Measurements from ENCODE around the genes H2BC4, H4C6 and H4C7.

GRCh38 chr6:26123669-26124024 is at the start of gene H2BC4:
Gene H2BC4, minus strand, starts transcription at chr6:26123926.
- RRBS = no CpG with 5 or more reads among the region's 16 CpGs

- RRBS = no CpG with 5 or more reads among the region's 2 CpGs
These were observed 2.2 kb downstream of the H2AC8 start for GRCh38 chr6:26218824-26219365.

DNA sequence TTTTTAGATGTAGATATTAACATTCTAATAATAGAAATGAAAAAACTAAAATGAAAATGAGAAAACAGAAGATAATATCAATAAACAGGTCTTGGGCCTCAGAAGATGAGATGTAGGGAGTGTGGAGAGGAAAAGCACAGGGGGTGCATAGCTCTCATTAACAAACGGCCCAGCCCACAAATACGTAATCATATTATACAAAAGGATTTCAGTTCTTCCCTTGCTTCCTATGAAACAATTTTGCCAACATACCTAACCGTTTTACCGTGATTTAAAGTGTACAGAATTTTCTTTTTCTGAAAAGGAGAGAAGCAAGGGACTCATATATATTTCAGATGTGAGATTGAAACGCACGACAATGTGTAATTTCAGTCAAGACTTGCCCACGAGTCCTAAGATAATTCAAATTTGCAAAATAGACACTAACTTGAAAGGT is 1.7 kb upstream of the H3C6 start:
- RRBS = no CpG with 5 or more reads among the region's 7 CpGs

DNA sequence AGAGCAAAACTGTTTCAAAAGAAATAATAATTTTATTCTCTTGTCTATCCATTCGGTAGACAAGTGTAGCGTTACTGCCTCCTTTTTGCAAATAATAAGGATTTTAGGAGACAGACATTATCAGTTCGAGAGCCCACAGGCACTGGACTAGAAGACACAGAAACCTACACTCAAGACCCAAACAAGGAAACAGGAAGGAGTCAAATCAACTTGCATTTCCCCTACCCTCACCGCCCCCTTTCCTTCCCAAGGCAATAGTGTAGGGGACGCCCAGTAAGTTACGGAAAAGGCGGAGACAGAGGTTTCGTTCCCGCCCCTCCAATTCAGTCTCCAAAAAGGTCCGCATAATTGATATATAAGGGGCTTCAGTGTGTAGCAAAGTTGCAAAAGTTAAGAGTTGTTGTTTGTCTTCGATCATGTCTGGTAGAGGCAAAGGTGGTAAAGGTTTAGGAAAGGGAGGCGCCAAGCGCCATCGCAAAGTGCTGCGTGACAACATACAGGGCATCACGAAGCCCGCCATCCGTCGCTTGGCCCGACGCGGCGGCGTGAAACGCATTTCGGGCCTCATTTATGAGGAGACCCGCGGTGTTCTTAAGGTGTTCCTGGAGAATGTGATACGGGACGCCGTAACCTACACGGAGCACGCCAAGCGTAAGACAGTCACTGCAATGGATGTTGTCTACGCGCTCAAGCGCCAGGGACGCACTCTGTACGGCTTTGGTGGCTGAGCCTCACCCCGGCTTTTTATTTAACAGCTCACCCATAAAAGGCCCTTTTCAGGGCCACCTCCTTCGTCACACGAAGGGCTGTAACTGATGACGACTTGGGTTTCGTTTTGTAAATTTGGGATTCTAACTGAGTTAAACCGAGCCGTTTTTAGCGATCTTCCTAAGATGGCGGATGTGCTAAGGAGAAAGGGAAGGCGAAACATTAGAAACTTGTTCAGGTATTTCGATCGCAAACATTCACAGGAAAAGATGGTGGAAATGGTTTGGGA is at the start of gene H4C6:
Gene H4C6 (plus strand): TSS at position 384 of the 997 bp plus-strand sequence.
- RRBS = no CpG with 5 or more reads among the region's 51 CpGs

- RRBS = 97% methylated on average over 7 of the region's 26 CpGs
These were observed at the start of gene H4C7 for GRCh38 chr6:26246769-26247297. Gene H4C7, minus strand, starts transcription at chr6:26246996.

DNA sequence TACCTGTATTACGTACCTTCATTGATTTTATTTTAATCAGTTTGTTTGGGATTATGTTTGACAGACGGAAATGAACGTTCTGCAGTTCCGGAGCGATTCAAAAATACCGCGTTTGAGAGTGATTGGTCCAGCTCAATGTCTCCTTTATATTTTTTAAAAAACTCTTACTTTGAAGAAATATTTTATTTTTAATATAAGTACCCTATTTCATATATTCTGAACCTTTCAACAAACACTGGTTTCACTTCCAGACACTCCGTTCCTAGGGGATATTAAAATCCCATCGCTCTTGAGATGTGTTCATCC is 349 bp upstream of the H3C7 start:
- RRBS = no CpG with 5 or more reads among the region's 9 CpGs

DNA sequence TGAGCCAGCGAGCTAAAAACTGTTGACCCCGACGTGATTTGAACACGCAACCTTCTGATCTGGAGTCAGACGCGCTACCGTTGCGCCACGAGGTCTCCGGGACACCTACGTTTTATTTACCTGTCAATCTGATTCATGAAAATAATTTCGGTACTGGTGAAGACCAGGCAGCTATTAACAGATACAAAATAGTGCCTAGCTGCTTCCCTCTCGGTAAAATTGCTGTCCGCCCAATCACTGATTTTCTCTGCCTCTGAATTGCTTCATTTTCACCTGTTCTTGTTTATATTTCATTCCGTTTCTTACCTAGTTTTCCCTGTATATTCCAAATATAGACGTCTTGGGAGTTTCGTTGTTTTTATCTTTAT is 33.6 kb upstream of the BTN3A2 start:
- RRBS = no CpG with 5 or more reads among the region's 17 CpGs

- RRBS = no CpG with 5 or more reads among the region's 4 CpGs
These were observed 749 bp downstream of the BTN2A1 start for GRCh38 chr6:26458486-26458922.

GRCh38 chr6:26462984-26463600 is 5.3 kb downstream of the BTN2A1 start:
- RRBS = no CpG with 5 or more reads among the region's 11 CpGs

DNA sequence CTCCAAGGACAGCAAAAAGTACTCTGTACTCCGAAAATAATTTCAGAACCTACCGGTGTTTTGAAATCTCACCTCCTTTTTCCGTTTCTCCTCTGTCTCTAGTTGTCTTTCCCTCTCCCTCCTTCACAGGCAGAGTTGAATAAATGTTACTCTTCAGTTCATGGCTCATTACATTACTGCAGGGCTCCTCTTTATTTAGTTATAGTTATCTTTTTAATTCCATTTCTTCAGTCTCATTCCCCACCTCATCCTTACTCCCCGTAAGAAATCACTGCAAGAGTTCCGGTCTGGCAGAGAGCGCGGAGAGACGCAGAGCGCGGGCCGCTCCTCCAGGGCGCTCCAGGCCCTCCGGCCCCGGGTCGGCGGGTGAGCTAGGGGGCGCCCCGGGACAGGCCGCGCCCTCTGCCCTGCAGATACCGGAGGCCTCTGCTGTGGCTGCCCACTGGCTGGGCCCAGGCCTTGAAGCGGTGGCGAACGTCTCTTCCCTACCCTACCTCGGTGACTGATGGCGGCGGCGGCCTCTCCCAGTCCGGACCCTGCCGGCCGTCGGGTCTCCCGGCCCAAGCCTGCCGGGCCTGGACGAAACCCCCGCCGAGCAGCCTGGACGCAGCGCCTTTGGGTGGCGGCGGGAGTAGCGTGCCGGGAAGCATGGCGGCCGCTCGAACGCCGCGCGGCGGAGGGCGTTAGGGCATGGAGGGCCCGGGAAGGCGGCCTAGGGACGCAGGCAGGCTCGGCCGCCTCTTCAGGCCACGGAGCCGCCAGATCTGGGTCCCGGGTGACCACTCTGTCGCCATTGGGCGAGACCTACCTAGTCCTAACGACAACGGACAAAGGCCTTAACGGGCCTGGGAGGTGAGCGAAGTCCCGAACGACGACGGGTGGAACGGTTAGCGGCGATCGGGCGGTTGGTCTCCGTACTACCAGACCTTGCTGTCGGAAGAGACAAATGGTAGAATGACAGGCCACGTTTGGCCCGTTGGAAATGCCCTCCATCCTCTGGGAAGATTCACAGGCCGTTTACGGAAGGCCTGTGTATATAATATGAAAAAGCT is 16.4 kb upstream of the HMGN4 start:
- RRBS = 8% methylated on average over 14 of the region's 81 CpGs

DNA sequence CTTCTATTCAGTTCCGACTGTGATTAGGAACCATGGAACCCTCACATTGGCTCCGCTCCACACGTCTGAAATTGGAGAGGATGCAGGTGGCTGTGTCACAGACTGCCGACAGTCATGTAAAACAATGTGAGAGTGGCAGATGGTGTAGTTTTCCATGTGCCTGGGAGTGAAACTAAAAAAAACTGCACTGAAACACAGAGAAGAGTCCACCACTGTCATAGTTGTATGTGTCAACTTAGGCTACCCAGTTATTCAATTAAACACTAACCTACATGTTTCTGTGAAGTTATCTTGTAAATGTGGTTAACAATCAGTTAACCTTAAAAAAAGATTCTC is 3.4 kb upstream of the HMGN4 start:
- RRBS = no CpG with 5 or more reads among the region's 4 CpGs

- RRBS = no CpG with 5 or more reads among the region's 8 CpGs
These were observed 1.6 kb upstream of the HMGN4 start for GRCh38 chr6:26536476-26537020.

DNA sequence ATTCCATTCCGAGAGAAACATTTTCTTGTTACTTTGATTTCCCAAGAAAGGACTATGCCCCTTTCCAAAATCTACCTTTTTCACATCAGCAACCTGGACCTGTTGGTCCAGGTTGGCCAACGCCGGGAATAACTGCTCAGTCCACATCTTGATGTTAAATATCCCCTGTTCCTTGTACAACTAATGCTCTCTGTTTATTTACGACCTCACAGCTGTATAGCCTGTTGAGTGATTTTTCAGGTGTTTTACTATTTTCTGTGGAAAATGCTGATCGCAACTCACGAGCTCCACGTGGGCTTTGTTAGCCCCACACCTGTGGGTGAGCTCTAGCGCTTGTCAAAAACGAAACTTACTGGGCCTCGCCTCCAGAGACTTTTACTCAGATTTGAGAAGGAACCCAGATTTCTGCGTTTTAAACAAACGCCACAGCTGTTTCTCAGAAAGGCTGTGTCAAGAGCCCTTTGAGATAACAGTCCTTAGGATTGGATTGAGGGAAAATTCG is 16.5 kb downstream of the HMGN4 start:
- RRBS = no CpG with 5 or more reads among the region's 13 CpGs

GRCh38 chr6:26555181-26555593 is 17.0 kb downstream of the HMGN4 start:
- RRBS = no CpG with 5 or more reads among the region's 19 CpGs

DNA sequence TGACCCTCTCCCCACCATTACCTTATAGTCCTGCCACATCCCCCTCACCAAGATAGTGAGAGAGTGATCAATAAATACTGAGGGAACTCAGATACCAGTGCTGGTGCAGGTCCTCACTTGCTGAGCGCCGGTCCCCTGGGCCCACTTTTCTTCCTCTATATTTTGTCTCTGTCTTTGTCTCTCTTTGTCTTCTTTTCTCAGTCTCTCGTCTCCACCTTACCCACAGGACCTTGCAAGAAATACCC is 17.4 kb downstream of the ZNF322 start:
- RRBS = no CpG with 5 or more reads among the region's 3 CpGs

- RRBS = no CpG with 5 or more reads among the region's 15 CpGs
These were observed 83.5 kb upstream of the ZNF322 start for GRCh38 chr6:26743039-26743375.

DNA sequence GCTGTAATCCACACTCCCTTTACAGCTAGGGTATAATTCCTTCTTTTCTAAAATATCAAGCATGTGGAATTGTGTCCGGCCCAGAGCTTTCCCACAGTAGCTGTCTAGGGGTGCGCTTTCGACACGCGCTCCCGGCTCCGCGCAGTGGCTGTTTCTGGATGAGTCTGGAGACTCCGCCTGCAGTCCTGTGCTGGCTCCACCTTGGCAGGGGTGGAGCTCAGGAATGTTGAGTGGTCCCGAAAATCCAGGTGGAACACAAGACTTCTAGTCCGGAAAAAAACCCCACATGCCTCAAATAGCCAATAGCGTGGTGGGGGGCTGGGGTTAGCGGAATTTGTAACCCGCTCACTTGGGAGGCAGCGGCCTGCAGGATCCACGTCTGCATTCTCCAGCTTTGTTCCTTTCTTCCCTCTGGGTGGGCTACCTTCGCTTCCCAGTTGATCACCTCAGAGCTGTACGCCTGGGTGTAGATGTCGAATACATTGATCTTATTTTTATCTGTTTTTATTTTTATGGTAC is 83.9 kb upstream of the ZNF322 start:
- RRBS = 86% methylated on average over 6 of the region's 19 CpGs

DNA sequence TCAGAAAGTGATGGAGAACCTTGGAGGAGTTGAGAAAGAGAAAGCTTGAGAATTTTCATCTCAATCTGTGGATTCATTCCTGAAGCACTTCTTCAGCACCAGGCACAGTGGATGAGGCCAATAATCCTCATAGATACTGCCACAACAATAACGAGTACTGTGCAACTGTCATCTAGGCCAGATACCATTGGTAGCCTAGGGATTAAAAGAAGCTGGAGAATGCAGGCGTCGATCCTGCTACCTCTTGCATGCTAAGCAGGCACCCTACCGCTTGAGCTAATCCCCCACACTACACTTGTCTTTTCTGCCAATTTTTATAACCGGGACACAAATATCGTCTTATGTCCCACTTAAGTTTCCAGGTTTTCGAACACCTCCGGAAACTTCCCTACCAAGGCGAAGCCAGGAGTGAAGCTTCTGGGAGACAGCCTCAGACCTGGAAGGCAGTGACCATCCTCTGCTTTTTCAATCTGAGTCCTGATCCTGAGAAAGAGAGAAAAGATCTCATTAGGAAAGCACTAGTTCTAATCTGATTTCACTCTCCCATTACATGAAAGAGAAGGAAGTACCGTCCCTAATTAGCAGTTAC is 90.2 kb upstream of the ZNF322 start:
- RRBS = no CpG with 5 or more reads among the region's 10 CpGs

GRCh38 chr6:26956046-26956279 is 176.6 kb downstream of the H2BC11 start:
- RRBS = no CpG with 5 or more reads among the region's 3 CpGs

DNA sequence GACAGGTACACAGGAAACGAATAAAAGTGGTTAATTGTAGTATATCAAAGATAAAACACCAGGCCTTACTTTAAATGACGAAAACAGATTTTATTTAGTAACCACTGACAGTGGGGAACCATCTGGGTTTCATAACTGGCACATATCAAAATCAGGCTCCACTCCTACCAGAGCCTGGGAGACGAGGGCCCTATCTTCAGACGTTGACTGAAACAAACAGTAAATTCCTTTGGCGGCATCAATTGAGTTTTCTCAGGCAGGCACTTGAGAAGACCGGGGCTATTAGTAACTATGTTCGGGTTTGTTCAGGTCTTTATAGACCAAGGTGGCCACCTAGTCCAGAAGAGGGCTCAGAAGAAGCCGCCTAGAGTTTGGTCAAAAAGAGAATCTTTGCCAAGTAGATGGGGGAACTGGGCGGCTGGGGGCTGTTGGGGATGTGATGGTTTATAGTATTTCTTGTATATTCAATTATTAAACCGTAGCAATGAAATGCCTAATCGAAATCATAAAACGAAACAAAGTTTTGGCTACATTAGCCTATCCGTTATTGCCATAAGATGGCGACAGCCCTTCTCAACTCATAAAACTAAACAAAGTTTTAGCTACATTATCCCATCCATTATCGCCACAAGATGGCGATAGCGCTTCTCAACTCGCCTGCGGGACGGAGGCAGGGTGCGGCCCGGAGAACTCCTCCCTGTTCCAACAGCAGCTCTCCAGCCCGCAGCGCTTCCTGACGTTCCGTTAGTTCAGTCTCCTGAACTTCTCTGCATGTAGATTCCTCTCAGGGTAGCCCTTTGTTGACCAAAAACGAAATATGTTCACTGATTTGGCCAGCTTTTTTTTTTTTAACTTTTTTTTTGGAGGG is 5.8 kb downstream of the H2BC11 start:
- RRBS = no CpG with 5 or more reads among the region's 27 CpGs